HT1080 (cell line): ENCODE measurements around a stretch of chr16.

DNA sequence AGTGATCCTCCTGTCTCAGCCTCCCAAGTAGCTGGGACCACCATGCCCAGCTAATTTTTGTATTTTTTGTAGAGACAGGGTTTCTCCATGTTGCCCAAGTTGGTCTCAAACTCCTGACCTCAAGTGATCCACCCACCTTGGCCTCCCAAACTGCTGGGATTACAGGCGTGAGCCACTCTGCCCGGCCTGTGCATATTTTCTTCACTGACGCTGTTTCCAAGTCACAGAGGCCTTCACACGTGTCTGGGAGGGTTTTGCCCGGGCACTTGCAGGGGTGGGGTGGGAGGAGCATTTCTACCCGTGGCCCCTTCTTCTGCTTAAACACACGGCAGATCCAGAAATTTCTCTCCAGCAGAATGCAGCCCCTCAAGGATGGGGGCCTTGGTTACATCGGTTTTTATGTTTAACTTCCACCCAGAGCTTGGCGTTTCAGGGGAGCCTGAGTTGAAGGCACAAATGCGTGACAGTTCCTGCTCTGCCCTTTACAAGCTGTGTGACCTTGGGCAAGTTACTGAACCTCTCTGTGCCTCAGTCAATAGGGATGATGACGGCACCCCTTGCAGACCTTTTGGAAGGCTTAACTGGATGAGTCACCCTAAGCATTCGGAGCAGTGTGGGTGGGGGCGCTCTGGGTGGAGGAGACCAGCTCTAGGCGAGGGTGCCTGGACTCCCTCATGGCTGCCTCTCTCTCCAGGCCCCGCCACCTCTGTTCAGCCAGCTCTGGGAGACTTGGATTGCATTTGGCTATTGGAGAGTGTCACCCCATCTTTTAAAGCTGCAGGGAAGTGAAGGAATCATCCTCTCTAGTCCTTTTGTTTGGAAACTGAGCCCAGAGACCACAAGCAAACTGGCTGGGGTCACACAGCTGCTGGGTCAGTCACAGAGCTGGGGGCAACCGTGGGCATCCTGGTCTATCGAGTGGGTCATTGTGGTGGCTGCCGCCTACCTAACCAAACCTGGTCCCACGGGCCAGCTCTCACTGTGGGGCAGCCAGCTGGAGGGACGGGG, 20.6 kb upstream of the GSE1 start:
RAMPAGE:
- cytosol, long total RNA: no peak
- long total RNA: no peak
- nucleus, long total RNA: no peak

GRCh38 chr16:85620898-85621762, 8.0 kb downstream of the GSE1 start:
RAMPAGE:
- cytosol, long total RNA: no peak
- long total RNA: no peak
- nucleus, long total RNA: no peak

DNA sequence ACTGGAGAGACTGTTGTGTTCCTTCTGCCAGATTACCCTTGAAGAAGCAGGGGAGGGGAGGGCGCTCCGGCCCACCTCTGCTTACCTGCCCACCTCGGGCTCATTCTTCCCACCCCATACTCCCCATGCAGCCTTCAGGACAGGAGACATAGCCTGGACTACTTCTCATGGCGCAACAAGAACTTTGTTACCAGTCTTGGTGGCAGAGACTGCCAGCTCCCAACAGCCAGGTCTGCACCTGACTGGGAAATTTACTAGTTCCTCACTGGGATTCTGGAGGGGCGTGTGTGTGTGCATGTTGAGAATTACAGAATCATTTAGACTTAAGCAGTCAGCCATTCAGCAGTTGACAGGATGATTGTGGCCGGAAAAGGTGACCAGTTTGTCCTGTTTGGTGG, 8.6 kb downstream of the GSE1 start:
RAMPAGE:
- cytosol, long total RNA: no peak
- long total RNA: no peak
- nucleus, long total RNA: no peak

GRCh38 chr16:85641423-85642484, 28.6 kb downstream of the GSE1 start:
RAMPAGE:
- cytosol, long total RNA: no peak
- long total RNA: no peak
- nucleus, long total RNA: no peak

DNA sequence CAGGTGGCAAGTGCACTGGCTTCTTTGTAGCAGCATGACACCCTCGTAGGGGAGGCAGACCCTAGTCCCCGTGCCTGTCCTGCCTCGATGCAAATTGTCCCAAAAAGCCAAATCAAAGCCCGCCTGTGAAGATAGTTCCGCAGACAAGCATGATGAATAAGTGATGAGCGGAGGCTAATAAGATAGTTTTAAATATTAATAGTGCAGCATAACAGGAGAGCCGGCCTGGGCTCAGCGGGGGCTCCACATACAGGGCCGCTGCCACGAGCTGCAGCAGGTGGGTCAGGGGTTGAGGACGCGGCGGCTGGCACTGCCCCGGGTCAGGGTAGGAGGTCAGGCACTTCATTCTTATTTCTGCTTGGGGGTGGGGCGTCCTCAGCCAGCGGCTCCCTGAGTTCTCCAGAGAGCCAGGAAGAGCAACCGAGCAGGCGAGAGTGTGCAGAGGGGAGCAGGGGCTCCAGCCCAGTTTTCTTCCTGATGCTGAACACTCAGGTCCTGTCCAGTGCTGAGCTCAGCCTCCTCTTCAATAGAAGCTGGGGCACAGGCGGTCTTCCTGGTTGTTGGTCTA, 26.8 kb downstream of the GINS2 start:
RAMPAGE:
- cytosol, long total RNA: no peak
- long total RNA: no peak
- nucleus, long total RNA: no peak

DNA sequence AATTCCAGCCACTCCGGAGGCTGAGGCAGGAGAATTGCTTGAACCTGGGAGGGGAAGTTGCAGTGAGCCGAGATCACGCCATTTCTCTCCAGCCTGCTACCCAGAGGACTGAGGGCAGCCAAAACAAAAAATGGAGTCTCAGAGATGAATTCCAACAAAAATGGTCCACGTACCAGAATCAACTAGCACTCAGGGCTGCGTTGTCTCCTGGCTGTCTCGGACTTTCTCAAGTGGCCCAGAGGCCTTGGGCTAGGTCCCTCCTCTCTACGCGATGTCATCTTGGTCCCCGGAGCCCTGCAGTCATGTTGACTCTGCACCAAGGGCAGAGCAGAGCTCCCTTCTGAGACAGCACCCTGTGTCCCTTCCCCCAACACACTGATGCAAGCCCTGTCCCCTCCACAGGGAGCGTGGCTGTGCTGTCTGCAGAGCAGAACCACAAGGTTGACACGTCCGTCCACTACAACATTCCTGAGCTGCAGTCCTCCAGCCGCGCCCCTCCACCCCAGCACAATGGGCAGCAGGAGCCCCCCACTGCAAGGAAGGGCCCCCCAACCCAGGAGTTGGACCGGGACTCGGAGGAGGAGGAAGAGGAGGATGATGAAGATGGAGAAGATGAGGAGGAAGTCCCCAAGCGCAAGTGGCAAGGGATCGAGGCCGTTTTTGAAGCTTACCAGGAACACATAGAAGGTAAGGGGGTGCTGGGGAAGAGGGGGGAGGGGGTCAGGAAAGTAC, 20.9 kb downstream of the GINS2 start:
RAMPAGE:
- cytosol, long total RNA: no peak
- long total RNA: no peak
- nucleus, long total RNA: no peak

DNA sequence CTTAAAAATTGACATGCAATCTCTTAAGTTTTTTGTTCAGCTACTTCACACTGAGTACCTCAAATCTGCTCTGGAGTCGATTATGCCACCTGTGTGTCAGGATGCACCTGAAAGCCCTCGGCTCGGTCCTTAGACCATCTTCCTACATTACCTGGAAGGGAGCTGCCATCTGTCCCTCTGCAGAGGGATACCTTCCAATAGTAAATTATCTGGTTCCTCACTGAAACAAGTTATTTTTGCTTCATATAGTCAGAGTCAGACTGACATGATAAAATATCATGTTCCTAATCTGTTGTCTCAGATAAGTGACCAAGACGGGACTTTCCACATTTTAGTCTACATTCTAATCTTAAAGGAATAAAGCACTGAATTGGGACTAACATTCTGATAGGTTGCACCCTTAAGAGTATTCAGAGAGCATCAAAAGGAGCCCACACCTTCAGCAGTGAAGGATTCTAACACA, 13.6 kb downstream of the GINS2 start:
RAMPAGE:
- cytosol, long total RNA: no peak
- long total RNA: no peak
- nucleus, long total RNA: no peak

RAMPAGE:
- cytosol, long total RNA: no peak
- long total RNA: no peak
- nucleus, long total RNA: no peak
These were observed 1.8 kb upstream of the GINS2 start for GRCh38 chr16:85690425-85691006.

RAMPAGE:
- cytosol, long total RNA: no peak
- long total RNA: no peak
- nucleus, long total RNA: no peak
These were observed 791 bp downstream of the C16orf74 start for GRCh38 chr16:85749848-85750761.

DNA sequence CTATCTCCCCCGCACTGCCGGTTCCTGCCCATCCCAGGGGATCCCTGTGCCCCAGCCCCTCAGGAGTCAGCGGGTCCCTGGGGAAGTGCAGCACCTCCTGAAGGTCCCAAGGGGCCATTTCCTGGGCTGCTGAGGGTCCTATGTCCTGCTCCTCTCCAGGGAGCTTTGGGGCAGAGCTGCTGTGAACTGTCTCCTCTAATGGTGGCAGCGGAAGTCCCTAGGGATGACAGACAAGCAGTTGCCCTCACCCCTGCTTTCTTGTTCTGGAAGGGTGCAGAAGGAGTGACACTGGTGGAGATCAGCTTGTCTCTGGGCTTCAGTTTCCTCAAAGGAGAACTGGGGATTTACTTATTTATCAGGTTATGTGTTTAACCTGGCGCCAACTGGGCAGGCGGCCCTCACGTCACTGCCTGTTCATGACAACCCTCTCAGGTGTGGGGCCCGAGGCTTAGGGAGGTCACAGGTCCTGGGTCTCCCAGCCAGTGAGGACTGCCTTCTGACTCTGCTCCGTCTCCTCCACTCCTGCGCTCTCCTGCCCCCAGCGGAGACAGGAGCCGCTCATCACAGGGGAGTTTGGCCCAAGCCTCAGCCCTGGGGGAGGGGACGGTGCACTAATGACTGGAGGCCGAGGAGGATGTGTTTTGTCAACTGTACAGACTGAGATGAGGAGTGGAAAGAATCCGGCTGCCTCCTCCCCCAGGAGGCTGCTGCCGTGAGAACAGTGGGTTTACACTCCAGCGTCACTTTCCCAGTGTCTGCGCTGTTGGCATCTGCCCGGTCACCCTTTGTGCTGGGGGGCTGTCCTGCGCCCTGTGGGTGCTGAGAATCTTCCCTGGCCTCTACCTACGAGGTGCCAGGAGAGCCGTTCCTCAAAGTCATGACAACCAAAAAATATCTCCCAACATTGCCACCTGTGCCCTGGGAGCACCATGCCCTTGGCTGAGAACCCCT, 2.1 kb upstream of the C16orf74 start:
RAMPAGE:
- cytosol, long total RNA: no peak
- long total RNA: no peak
- nucleus, long total RNA: no peak

DNA sequence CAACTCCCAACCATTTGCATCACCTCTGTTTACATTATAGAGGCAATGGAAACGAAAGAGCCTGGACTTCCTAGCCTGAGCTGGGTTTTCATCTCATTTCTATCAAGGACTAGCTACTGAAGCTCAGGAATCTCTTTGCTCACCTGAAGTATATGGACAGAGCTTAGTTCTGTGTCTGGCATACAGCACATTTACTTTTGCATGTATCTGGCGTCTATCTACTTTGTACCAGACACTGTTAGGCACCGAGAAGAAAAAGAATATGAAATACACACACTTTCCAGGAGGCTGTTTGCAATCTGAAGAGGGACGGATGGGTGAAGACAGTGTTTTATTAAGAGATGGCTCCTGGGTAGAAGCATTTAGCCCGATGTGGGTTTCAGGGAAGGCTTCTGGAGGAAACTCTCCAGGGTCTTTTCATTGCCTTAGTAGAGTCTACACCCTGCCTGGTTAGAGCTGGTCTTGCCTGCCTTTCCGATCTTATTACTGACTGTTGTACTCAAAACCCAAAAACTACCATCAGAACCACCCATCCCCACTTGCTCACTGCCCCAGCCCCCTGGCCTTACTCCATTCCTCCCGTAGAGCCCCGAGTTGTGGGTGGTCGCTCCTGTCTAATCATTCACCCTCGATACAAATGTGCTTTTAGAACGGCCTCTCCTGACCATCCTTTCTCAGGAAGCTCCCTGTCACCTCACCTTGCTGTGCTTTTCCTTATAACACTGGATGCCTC, 2.3 kb downstream of the COX4I1 start:
RAMPAGE:
- cytosol, long total RNA: no peak
- long total RNA: no peak
- nucleus, long total RNA: no peak

DNA sequence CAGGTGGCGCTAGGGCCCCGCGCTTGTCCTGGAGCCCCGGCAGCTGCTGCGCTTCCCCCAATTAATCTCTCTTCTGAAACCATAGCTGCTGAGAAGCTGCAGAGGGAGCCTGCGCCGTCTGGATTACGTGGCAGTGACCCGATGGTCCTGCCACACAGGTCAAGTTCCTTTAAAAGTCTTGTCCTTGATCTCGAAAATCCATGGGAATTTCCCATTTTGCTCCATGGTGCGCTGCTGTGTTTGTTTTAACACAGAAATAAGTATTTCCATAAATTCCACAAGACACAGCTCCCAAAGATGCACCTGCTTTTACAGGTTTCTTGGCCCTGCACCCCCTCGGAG, 22.0 kb downstream of the COX4I1 start:
RAMPAGE:
- cytosol, long total RNA: no peak
- long total RNA: no peak
- nucleus, long total RNA: no peak

DNA sequence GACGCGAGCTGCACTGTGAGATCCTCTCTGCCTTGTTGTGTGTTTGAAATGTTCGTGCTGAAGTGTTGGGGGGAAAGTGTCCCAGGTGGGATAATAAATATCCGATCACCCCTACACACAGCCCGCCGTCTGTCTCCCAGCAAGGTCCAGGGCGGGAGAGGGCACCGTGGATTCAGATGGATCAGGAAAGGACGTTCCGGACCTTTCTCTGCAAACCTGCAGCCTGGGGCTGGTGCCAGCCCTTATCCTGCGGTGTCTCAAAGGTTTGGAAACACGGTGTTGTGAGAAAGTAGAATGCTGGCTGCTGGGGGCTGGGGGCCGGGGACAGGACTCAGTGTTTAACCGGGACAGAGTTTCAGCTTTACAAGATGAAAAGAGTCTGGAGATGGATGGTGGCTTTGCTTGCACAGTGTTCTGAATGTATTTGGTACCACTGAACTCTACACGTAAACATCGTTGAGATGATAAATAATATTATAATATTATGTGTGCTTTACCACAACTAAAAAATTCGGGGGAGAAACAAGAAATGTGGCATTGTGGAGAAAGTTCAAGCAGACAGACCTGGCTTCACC, 48.9 kb downstream of the COX4I1 start:
RAMPAGE:
- cytosol, long total RNA: no peak
- long total RNA: no peak
- nucleus, long total RNA: no peak

DNA sequence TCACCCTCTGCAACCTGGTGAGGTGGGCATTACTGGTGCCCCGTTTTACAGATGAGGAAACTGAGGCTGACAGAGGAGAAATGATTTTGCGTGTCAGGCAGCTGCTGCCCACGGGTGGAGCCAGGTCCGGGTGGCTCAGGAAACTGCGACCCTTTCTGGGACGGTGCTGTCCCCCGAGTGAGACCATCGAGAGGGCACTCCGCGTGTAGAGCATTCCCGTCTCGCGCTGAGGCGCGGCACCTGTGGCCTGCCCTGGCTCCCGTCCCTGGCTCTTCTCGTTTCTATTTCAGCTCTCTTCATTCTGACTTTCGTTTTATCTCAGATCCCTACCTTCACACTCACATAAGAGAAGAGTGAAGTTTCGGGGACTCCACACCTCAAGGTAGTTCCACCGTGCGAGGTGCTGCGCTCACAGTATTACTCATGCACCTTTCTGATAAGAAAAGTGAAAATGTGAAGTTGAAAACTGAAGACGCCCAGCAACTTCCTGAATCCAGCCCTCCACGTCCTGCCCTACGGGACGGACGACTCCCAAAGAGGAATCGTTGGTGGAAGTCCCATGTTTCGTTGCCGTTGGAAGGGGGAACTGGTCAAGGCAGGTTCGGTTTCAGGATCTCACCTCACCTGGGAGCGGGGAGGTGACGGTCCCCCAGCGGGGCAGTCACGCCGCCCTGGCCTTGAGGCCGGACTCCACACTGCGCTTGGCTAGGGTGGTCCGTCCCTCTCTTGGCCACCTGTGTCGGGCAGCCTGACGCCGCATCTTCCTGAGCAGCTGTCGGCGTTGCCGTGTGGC, 48.8 kb downstream of the IRF8 start:
RAMPAGE:
- cytosol, long total RNA: no peak
- long total RNA: no peak
- nucleus, long total RNA: no peak

DNA sequence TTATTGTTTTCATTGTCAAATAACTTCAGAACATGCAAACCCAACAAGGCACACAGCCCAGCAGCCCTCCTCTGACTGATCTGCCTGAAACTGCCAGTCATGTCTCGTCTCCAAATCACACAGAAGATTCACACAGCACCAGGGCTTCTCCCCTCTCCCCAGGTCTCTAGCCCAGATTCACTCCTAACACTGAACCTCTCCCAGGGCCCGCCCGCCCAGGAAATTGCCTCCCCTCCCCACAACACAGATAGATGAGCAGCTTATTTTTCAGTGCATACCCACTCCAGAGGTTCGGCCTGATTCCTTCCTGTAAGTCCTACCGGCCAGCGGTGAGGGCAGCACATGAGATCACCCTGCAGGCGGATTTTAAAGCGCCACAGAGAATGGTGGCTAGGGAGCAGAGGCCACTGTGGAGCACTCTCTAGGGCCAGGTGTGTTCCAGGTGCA, 301.7 kb downstream of the IRF8 start:
RAMPAGE:
- cytosol, long total RNA: no peak
- long total RNA: no peak
- nucleus, long total RNA: no peak

RAMPAGE:
- cytosol, long total RNA: no peak
- long total RNA: no peak
- nucleus, long total RNA: no peak
These were observed 224.2 kb upstream of the FOXF1 start for GRCh38 chr16:86286055-86286605.

DNA sequence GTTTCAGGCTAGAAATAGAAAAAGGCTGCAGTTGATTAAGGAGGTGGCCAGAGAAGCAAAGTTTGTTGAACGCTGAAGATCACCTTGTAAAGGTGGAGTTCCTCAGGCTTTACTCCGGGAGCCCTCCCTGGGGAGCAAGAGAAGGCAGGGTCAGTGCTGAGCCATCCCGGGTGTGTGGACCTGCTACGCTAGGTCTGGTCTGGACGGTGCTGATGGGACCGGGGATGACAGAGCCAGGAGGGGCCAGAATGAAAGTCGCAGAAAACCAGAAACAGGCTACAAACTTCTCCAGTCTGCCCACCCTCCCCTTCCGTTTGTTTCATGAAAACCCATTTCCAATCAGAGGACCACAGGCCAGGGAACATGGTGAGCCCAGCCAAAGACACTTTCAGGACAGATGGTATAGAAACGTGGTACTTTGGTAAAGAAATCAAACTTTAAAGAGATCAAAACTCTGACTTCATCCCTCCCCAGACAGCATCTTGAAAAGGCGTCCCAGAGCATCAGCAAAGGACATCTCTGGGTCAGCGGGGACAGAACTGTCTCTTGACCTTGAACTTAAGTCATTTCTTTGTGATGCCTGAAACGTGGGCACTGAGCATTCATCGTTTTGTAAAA, 222.4 kb upstream of the FOXF1 start:
RAMPAGE:
- cytosol, long total RNA: no peak
- long total RNA: no peak
- nucleus, long total RNA: no peak

GRCh38 chr16:86323187-86323561, 187.2 kb upstream of the FOXF1 start:
RAMPAGE:
- cytosol, long total RNA: no peak
- long total RNA: no peak
- nucleus, long total RNA: no peak

DNA sequence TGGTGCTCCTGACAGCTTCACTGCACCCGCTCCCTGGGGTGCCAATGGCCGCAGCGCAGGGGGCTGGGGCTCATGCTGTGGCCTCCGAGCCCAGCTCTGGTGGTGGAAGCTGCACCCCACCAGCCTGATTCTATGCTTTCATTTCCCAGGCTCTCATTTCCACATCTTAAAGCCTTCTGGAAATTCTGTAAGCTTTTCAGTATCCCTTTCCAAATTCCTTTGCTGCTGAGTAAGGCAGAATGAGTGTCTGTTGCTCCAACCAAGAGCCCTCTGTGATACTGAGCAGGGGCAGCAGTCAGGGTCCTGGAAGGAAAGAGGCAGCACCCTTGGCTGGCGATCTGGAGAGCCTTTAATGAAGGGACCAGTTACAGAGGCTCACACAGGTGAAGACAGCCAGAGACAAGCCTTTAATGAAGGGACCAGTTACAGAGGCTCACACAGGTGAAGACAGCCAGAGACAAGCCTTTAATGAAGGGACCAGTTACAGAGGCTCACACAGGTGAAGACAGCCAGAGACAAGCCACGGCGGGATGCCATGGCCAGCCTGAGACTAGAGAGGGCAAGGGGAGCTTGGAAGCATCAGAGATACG, 79.4 kb upstream of the FOXF1 start:
RAMPAGE:
- cytosol, long total RNA: no peak
- long total RNA: no peak
- nucleus, long total RNA: no peak

GRCh38 chr16:86457530-86458258, 52.6 kb upstream of the FOXF1 start:
RAMPAGE:
- cytosol, long total RNA: no peak
- long total RNA: no peak
- nucleus, long total RNA: no peak